GM23248 (cell line): ENCODE results near the genes STKLD1 and FAM163B.

DNA sequence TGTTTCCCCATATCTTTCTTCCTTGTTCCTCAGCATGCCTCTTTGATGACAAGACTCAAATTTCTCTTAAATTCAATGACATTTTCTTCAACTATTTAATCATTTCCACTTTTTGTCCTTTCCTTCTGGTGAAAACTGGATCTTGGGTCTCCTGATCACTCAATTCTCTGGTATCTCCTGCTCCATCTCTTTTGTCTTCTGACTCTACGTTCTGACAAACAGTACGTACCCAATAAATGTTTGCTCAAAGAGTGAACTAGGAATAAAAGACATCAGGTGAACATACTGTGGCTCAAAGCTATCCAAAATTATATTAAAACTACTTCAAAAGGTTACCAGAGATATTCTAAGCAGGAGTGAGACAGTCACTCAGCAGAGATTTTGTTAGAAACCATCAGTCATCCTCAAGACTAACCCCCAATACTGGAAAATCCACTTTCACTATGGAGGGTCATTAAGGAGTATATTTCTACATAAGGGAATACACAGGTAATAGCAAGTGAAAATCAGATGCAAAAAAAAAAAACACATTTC is 72.1 kb downstream of the SETX start:
- RAMPAGE, long total RNA, result no peak

DNA sequence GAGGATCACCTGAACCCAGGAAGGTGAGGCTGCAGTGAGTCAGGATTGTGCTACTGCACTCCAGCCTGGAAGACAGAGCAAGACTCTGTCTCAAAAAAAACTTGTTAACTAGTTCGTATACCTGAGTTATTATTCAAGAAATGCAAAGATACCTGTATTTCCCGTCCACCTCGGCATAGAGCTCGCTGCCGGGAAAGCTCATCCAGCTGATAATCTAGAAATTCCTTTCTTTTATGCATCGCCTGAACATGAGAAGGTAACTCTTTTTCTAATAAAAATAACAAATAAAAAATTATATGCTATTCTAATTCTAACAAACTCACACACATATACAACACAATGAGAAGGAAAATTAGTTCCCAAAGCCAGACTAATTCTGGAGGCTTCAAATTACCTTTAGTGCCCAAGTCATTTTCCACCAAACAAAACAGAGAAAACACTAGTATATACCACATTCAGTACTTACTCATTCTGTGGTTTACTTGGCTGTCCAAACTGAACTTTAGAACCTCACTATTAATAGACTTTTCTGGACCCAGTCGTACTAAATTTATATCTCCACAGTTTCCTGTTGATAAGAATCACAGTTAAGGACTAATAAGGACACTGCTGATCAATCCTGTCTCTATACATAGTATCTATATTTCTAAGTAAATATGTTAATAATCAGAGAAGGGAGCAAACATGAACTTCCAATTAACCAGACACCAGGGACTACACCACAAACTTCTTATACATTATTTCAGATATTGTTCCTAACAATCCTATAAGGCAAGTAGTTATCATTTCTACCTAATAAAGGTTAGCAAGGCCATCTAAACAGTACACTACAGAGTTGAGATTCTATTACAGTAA is 66.5 kb downstream of the SETX start:
- RAMPAGE, long total RNA, result no peak

DNA sequence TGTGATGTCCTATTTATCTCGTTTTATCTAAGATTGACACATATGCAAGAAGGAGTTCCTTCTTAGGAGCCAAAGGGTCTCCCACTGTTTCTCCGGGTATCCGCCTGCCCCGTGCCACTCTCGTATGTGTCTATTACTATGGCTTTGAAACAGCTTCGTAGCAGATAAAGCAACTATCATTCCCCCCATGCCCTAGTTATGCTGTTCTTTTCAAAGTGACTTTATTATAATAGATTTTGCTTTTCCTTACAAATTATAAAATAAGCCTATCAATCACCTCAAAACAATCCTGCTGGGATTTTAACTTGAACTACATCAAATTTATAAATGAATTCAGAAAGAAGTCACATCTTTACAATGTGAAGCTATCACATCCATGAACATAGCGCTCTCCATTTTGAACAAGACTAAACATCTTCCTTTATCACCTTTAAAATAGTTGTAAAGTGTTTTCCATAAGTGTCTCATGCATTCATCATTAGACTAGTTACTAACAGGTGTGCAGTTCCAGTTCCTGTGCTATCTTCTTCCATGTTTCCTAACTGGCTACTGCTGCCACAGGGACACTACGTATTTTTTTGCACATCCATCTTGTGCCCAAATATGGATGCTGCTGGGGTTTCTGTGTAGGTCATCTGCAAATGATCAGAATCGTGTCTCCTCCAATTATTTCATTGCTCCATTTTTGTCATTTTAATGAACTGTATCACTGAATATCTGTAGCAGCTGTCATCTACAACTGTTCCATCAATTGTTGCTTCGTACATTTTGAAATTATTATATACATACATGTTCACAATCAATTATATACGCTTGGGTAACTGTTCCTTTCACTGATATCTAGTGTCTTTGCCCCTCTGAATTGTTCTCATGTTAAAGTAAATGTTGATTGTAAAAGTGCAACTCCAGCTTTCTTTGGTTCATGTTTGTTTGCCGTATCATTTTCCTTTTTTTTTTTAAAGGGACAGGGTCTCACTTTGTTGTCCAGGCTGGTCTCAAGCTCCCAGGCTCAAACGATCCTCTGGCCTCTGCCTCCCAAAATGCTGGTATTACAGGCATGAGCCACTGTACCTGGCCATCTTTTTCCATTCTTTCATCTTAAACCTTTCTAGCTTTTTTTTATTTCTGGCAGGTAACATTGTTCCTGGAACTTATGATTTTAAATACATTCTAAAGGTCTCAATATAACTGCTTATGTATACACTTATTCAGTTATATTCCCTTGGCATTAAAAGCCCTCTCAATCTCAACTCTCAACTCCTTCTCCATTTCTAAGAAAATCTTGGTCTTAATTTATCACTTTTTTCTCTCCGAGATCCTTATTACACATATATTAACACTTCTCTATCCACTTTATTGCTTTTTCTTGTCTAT is 37.6 kb downstream of the SETX start:
- RAMPAGE, long total RNA, result no peak

- RAMPAGE, long total RNA, result no peak
These were observed 1.3 kb downstream of the SETX start for GRCh38 chr9:132353069-132354223.

DNA sequence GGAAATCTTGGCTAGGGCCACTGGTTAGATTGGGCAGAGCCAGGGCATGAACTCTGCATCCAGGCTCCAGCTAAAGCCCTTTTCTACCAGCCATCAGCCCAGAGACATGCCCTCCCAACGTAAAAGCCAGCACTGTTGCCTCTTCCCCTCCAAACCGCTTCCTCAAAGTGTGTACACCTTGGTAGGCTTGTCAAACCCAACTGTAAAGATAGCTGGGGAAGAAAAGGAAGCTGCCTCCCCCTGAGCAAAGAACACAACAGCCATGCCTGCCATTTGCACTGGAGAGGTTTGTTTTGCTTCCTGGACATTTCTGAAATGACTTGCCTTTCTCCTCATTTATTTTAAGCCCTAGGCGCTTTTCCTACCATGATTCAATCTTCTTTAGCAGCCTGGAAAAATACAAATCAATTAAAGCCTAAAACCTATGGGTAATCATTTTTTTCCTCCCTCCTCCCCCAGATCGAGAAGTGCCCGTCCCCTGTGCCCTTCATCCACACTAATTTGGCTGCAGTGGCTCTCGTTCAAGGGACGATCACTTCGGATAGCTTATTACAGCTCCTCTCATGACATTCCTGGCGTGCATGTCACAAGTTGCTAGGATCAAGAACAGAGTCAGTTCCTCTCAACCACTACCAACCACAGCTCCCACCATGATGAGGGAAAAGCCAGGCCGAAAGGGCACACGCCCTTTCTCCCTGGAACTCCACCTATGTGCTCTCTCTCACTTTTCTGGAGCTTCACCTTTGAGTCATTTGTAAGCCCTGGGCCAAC is 1.3 kb downstream of the SPACA9 start:
- RAMPAGE, long total RNA, result no peak

DNA sequence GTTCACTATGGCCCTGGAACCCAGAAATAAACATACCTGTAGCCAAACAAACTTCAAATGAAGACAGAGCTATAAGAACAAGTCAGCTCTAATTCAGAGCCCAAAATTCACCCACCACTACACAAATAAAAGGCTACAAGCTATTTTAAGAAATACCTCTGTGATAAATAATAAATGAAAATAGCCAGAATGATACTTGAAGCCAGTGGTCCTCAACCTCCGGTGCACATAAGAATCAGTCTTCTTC is 2.4 kb downstream of the TSC1 start:
- RAMPAGE, long total RNA, result no peak

GRCh38 chr9:133050644-133051346 is 11.0 kb upstream of the CEL start:
- RAMPAGE, long total RNA, result no peak

DNA sequence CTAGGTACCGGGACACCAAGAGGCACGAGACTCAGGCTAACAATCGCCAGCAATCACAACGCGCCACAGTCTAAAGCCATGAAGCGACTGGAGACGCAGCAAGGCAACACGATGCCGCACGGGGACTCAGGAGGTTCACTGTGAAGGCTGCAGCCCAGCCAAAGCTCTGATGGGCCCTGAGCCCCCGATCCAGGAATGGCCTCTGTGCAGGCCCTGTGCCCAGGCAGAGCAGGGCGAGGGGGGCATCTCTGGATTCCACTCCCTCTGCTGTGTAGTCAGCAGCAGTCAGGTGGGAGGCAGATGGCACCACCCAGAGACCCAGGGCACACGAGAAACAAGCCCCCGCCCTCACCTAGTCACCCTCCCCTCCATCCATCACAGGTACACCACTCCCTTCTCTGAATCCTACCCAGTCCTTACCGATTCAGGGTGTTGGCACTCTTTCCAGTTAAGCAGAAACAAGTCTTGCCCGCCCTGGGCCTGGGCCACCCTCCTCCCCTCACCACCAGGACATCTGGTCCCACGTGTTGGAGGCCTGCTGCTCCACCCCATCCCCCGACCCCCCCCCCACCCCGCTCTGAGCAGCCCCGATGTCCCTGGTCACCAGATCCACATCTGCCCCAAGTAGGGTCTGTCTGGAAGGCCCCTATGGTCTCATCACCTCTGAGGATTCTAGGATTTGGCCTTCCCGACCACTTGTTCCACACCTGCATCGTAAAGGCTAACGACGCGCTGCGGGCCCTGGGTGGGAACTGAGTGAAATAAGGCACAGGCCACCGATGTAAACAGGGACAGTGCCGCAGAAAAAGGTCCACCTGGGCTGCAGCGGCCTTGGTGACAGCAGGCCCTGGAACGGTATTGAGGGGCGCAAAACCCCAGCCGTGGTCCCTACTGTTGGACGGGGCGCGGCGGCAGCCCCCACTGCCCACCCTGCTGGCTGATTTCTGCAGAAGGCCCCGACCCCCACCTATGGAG is 883 bp downstream of the RALGDS start:
- RAMPAGE, long total RNA, result no peak

- RAMPAGE, long total RNA, result no peak
These were observed 20.4 kb downstream of the GBGT1 start for GRCh38 chr9:133143198-133143764.

DNA sequence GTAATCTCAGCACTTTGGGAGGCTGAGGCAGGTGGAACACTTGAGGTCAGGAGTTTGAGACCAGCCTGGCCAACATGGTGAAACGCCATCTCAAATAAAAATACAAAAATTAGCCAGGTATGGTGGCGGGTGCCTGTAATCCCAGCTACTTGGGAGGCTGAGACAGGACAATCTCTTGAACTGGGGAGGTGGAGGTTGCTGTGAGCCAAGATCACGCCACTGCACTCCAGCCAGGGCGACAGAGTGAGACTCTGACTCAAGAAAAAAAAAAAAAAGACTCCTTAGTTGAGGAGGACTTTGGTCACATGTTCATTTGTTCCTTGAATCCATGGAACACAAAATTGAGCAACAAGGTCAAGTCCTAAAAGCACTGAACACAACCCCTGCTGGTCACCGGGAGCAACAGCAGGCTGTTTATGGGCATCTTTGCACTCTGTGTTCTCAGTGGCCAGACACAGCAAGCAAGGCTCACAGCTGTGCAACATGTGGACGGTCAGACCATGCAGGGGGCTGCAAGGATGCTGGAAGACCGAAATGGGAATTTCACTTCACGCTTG is 2.9 kb downstream of the GBGT1 start:
- RAMPAGE, long total RNA, result no peak

- RAMPAGE, long total RNA, result no peak
These were observed 43.0 kb upstream of the OBP2B start for GRCh38 chr9:133251653-133252816.

DNA sequence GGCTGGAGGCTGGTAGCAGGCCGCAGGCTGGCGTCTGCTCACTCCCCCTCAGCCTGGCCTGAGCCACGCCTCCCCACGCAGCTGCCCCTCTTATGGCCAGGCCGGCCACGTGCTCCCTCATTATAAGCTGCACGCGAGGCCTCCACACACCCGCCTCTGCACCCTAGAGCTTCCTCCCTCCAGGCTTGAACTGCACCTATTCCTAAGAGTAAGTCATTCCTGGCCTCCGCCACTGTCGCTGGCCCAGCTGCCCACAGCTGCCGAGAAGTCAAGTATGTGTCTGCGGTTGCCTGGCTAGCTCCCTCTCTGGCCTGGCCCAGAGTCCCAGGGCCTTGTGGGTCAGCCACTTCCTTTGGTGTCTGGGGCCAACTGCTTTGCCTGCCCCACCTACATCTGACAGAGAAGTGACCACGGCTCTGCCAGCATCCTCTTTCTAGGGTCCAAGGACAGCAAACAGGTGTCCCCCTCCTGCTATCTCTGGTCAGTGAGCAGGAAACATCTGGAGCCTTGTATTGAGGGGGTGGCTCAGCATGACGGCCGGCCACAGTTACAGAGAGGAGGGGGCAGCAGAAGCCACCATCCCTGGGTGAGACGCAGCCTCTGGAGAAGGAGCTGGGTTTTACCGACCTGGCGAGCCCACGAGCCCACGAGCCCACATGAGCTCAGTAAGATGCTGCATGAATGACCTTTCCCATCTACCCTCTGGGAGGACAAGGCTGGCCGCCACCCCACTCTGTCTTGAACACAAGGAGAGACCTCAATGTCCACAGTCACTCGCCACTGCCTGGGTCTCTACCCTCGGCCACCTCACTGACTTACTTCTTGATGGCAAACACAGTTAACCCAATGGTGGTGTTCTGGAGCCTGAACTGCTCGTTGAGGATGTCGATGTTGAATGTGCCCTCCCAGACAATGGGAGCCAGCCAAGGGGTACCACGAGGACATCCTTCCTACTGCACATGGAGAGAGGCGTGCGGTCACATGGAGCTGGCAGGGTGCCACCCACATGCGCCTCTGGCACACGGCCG is 47.9 kb upstream of the OBP2B start:
- RAMPAGE, long total RNA, result no peak

DNA sequence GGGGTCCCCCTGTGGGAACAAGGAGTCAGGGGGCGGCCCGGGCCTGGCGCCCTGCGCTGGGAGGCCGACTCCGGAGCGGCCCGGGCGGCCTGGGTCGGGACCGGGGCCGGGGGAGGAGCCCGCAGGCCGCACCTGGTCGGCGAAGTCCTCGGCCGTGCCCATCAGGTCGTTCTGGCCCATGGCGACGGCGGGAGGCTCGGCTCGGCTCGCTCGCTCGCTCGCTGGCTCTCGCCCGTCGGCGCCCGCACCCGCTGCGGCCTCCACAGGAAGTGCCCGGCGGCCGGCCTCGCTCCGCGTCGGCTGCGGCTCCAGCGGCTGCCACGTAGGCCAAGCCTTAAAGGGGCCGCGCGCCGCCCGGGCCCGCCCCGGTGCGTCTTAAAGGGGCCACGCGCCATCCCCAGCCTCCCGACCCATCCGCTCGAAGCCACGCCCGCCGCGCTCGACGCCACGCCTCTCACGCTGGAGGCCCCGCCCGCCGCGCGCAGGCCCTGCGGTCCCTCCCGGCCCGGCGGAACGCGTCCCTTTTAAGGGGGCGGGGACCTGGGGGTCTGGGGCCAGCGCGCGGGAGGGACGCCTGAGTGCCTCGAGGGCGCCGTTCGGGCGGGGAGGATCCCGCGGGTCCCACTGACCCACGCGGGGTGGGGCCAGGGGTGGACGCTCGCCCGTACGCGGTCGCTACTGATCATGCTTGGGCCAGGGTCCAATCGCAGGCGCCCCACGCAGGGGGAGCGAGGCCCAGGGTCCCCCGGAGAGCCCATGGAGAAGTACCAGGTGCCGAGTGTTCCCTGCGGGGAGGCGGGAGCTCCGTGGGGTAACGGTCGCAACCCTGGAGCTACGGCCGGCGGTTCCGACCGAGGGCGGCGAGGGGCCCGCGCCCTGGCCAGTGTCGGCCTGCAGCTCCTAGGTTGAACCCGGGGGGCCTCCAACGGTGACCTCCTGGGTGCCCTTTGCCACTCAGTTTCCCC is at the start of gene STKLD1:
TSS of gene STKLD1 (plus strand) at position 577 of the 965 bp plus-strand sequence.
- RAMPAGE, long total RNA, result start-site peak on the minus strand centred at position 256 of the sequence, 66 bp wide, 588 and 449 reads in 2 replicates

DNA sequence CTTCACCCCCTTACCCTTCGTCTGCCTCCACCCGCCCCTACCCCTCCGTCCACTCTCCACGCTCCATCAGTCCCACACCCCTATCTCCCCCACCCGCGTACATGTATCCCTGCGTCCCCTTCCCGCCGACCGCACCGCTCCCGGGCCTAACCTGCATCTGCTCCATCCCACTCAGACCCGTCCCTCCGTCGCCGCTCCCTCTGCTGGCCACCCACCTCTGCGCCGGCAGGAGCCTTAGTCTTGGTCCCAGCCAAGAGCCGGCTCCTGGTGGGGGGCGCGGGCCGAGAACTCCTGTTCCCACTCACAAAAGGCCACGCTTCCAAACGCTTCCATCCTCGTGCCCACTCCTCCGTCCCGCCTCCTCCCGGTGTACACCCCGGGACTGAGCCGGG is 7.4 kb downstream of the ADAMTS13 start:
- RAMPAGE, long total RNA, result no peak

DNA sequence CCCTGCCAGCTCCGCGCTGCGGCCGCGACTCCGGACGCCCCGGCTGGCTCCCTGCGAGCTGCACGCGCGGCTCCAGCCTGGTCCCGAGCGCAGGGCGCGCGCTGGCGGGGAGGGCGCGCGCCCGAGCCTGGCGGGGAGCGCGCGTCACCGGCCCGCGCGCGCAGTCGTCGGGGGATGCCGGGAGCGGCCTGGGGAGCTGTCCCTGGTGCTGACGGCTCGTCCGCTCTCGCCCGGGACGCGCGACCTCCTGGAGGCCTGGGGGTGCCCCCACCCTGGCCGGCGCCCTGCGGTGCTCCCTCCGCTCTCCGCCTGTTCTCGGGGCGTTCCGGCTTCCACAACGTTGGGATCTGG is at the start of gene FAM163B:
TSS of gene FAM163B (minus strand) at position 103 of the 351 bp plus-strand sequence.
- RAMPAGE, long total RNA, result no peak

- RAMPAGE, long total RNA, result no peak
These were observed 763 bp upstream of the DBH start for GRCh38 chr9:133635437-133635763.

GRCh38 chr9:133701986-133702292 is 36.2 kb downstream of the SARDH start:
- RAMPAGE, long total RNA, result no peak

GRCh38 chr9:133708896-133709954 is 28.9 kb downstream of the SARDH start:
- RAMPAGE, long total RNA, result no peak

GRCh38 chr9:133759360-133760171 is 21.4 kb upstream of the SARDH start:
- RAMPAGE, long total RNA, result no peak

DNA sequence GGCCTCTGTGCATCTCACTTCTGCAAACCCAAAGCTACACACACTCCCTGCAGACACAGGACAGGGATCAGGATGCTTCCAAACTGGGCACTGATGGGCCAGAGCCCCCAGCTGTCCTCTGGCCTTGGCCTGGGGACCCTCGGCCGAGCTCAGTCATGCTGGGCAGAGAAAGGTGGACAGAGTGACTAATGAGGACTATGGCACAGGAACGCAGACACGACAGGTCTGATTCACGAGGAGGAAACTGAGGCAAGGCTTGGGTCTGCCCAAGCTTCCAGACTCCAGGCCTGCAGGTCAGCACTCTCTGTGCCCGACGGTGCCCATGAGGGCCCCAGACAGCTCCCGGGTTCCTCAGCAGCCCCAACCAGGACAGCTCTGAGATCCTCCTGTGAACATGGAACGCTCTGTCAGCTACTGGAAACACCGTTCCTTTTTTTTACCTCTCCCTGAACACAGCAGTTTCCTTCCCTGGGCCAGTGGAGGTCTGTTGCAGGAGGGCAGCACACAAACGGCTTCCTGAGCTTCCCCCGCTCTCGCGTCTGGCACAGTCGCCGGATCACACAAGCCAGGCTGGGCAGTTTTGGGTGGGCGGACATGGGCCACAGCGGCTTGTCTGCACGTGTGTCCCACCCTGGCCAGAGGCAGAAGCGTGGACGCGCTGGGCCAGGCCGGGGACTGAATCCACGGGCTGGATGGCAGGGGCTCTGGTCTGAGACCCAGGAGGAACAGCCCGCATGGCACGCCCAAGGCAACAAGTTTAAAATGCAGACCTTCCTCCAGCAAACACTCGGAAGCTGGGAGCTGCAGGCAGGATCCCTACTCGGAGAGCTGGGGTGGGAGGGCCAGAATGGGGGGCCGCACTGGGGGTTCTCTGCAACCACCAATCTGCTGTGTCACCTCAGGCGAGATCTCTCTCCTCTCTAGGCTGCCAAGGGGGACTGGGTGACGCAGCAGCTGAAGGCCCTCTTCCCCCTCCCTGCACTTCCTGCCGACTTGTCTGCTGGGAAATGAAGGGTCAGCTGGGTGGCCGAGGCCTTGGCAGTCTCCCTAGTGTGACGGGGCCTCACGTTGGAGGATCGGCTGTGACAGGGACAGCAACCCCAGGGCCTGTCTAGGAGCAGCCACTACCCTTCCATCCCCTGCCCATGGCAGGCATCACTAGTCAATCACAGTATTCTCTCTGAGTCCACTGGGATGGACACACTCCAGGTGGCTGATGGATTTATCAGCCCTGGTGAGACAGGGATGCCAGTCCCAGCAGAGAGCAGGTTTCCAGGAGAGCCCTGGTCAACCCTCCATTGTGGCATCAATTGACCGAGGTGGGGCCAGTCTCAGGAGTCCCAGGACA is 106.9 kb upstream of the SARDH start:
- RAMPAGE, long total RNA, result no peak